Placental epithelial cell (primary cell): ENCODE data around the genes CA11, IZUMO1 and RUVBL2.

DNA sequence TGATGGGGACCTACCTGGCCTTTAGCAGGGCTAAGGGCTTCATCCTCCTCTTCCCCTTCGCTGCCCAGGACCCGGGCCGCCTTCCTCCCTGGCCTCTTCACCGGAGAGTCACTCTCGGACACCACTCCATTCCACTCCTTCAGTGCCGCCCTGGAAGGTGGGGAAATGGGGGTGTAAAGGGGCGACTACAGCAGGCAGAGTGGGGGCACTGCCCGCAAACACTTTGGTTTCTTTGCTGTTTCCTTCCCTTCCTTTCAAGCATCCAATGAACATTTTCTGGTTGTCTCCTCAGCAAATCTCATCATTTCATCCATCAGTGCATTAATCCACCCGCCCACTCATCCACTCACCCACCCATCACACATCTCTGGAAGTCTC is 8.8 kb downstream of the LIG1 start:
- CAGE, long polyA plus RNA: no peak

DNA sequence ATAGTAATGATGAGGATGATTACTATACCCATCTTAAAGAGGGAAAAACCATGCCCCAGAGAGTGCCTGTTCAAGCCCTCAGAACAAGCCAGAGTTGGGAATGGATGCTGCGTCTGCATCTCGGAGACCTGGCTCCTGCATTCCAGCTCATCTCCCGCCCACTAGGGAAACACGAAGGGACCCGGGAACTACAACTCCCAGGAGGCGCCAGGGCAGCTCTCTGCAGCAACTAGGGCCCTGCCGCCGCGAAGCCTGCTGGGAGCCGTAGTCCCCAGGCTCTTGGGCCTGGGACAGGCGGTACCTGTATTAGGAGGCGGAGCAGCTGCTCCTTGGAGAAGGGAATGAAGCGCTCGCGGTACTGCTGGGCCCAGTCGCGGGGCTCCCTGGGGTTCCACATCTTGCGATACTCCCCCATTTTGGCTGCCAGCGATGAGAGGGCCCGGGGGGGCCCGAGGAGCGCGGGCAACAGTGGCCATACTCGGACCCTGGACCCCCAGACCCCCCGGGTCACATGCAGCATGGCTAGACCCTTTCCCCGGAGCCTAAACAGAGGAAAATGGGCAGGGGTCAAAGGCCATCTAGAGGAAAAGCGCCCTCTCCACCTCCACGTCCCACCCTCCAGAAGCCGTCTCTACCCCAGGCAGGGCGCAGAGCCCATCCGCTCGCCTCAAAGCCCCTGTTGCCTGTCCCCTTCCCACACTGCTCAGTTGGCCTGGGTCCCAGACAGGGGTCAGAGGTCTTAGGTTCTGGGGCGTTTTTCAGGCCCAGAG is 565 bp downstream of the TMEM143 start:
- CAGE, long polyA plus RNA: no peak

- CAGE, long polyA plus RNA: no peak
These were observed 25.7 kb downstream of the GRIN2D start for GRCh38 chr19:48419084-48419671.

- CAGE, long polyA plus RNA: no peak
These were observed 2.8 kb upstream of the GRWD1 start for GRCh38 chr19:48442768-48443607.

DNA sequence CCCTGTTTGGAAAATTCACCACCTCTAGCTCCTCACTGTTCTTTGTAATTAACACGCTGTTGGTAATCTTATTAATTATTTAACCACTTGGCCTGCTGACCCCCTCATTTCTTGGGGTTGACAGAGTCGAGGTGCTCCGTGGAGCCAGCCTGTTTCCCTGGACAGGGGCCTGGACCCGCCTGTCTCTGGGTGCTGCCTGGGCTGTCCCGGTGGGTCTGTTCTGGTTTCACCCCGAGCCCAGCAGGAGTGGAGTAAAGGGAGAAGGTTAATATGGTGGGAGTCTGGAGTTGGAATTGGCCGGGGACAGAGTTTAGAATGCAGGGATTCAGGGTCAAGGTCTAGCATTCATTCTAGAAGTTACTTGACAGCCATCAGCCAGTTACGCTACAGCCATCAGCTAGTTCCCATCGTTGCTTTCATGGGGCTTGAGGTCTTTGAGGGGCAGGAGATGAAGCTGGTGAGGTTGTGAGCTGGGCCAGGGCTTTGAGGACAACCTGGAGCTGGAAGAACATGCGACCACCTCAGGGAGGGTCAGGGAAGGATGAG is 10.2 kb downstream of the CYTH2 start:
- CAGE, long polyA plus RNA: no peak

GRCh38 chr19:48588787-48589962 is 17.4 kb upstream of the SPACA4 start:
- CAGE, long polyA plus RNA: no peak

- CAGE, long polyA plus RNA: no peak
These were observed 4.6 kb downstream of the SPHK2 start for GRCh38 chr19:48623695-48624545.

- CAGE, long polyA plus RNA: no peak
These were observed 784 bp upstream of the DBP start for GRCh38 chr19:48637751-48638574.

- CAGE, long polyA plus RNA: no peak
These were observed at the start of gene CA11 for GRCh38 chr19:48645644-48646556. Gene CA11 (minus strand): TSS chr19:48646187.

DNA sequence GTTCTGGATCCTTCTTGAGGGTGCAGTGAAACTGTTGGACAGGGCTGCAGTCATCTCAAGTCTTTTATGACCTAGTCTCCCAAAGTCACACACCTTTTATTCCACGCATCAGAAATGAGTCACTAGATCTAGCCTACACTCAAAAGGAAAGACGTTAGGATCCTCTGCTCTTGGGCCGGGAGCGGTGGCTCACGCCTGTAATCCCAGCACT is 3.6 kb upstream of the CA11 start:
- CAGE, long polyA plus RNA: no peak

GRCh38 chr19:48713718-48714871 is 5.4 kb downstream of the MAMSTR start:
- CAGE, long polyA plus RNA: no peak

GRCh38 chr19:48746481-48747552 is at the start of gene IZUMO1:
Gene IZUMO1 (minus strand): TSS chr19:48746909.
- CAGE, long polyA plus RNA: no peak

- CAGE, long polyA plus RNA: no peak
These were observed 15.7 kb downstream of the BCAT2 start for GRCh38 chr19:48794777-48795968.

- CAGE, long polyA plus RNA: no peak
These were observed 4.1 kb downstream of the BCAT2 start for GRCh38 chr19:48806332-48807589.

- CAGE, long polyA plus RNA: no peak
These were observed 2.9 kb upstream of the FTL start for GRCh38 chr19:48961986-48962752.

GRCh38 chr19:48962753-48963365 is 2.2 kb upstream of the FTL start:
- CAGE, long polyA plus RNA: no peak

- CAGE, long polyA plus RNA: no peak
These were observed 2.6 kb downstream of the FTL start for GRCh38 chr19:48967391-48968374.

- CAGE, long polyA plus RNA: no peak
These were observed 976 bp downstream of the GYS1 start for GRCh38 chr19:48991961-48992704.

DNA sequence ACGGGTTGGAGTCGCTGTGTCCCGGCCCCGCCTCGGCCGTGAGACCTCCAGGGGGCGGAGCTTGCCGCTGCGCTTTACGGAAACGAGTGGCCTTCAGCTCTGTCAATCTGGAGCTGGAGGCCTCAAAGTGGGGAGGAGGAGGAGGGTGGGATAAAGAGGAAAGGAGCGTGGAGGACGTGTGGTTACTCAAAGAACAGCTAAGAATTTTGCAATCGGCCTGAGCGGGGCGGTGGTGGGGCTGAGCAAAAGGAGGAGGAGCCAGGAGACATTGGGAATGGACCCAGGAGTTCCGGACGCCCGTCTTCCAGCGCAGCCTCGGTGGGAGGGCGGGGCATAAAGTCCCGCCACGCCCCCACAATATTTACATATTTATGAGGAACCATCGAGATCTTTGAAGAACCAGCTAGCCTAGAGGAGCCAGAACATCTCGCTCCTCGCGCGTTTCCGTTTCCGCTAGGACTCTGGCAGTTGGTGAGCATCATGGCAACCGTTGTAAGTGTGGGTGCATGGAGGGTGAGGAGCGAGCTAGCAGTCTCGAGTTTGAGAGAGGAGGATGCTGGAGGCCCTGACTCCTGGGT is at the start of gene RUVBL2:
RUVBL2 (plus strand) TSS at position 456 of the 578 bp plus-strand sequence.
- CAGE, long polyA plus RNA: no peak

DNA sequence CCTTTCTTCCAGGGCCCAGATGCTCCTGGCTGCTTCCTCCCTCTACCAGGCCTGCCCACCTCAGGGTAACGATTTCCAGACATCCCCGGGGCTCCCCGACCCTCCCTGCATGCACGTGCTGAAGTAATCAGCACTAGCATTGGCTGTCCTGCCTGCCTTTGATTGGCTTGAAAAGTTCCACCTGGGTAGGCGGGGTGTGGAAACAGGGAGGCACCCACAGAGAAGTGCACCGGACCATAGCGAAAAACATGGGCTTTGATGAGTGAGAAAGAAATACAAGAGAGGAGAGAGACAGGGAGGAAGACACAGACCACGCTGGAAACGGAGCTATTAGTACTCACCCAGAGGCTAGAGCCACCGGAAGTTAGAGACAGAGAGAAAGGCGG is 529 bp upstream of the ENSG00000268655 start:
- CAGE, long polyA plus RNA: no peak